Mesangial cell (primary cell): ENCODE data around the genes PCDHA1, PCDHA6, PCDHA12, PCDHAC1, PCDHAC2, PCDHB1 and PCDHB6.

DNA sequence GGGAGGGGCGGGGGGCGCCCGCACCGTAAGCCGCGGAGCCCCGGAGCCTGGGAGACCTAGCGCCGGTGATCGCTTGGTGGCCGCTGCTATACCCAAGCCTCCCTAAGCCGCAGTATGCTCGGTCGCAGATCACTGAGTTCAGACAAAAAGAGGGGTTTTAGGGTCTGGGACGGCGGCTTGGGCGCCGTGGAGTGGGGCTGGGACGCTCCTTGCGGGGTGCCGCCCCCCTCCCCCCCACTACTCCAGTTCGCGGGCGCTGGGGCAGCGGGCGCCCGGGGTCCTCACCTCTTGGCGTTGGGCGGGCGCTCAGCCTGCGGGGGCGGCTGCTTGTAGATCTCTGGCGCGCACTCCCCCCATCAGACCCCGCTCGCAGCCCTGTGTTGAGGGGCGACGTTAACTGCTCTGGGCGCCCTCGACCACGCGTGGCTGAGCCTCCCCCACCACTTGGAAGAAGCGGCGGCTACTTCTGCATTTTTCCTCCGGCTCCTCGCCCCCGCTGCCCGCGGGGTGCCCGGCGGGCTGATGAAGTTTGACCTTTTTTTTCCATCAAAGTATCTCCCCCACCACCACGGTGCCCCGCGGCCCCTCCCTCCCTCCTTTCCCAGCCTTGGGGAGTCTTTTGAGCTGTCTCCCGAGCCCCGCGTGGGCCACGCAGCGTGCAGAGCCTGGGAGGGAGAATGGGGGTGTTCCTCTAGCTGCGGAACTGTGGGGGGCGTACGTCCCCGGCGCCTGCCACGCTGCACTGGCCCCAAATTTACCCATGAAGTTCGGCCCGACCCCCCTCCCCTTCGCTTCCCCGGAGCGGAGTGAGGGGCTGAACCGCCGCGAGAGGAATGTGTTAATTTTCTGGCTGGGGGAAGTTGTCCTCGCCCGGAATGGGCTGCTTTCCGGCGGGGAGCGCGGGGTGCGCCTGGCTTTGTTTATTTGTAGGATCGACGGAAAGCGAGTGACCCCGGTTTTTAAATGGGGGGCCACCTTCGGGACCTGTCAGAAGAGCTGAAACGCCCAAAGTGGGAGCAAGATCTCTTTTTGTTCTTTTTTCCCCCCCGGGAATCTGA, 1.2 kb downstream of the CXXC5 start:
- RAMPAGE, long total RNA: no peak

GRCh38 chr5:139689479-139690073, 41.4 kb downstream of the CXXC5 start:
- RAMPAGE, long total RNA: no peak

DNA sequence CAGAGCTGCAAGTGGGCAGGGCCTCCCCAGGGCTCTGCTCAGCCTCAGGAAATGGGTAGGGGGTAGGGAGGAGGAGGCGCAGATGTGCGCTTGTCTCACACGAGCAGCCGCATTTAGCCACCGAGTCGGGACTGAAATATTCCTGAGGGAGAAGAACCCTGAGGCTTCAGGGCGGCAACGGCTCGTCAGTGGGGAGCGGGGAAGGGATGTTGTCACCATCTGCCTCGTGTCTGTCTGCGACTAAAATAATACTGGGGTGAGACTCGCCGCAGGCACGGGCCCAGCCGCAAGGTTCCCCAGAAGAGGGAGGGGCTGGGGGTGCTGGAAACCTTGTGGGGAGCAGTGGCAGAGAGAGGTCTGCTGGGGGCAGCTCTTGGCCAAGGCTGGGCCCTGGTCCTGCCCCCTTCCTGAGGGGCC, 55.3 kb upstream of the PSD2 start:
- RAMPAGE, long total RNA: no peak

GRCh38 chr5:139787300-139788580, 7.9 kb upstream of the PSD2 start:
- RAMPAGE, long total RNA: no peak

DNA sequence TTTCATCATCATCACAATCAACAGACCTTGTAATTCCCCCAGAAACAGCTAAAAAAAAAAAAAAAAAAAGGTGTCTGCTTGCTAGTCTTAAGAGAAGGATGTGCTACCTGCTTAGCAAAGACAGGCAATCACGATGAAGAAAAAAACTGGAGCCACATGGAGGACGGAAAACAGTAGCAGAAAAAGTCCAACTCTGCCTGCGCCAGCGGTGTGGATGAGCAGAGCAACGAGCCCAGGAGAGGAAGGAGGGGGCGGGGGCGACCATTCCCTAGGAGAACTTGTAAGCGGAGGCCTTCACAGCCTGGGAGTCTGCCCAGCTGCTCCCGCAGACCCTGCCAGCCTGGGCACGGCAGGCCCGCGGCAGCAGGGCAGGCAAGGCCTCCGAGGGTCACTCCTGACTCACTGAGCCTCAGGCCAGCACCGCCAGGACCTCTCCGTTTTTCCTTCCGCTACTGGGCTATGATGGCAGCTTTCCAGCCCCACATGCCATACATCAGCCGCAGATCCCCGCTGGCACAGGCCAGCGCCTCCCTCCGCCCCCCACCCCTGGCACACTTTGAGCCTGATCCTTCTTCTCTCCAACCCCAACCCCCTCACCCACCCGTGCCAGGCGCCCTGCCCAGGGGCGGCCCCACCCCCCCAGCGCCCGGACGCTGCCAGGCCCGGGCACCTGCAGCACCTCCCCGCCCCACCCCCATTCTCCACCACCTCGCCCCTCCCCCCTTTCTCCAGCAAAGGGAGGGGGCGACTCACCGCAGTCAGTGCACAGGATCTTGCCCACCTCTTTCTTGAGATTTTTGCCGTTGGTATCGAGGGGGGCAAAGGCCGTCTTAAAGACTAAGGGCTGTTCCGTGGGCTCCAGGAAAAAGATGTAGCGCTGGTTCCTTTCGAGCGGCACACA, 1.2 kb downstream of the NRG2 start:
- RAMPAGE, long total RNA: no peak

GRCh38 chr5:140084451-140084872, 29.4 kb upstream of the PURA start:
- RAMPAGE, long total RNA: no peak

- RAMPAGE, long total RNA: no peak
Measured at GRCh38 chr5:140182821-140183063, 7.8 kb downstream of the CYSTM1 start.

DNA sequence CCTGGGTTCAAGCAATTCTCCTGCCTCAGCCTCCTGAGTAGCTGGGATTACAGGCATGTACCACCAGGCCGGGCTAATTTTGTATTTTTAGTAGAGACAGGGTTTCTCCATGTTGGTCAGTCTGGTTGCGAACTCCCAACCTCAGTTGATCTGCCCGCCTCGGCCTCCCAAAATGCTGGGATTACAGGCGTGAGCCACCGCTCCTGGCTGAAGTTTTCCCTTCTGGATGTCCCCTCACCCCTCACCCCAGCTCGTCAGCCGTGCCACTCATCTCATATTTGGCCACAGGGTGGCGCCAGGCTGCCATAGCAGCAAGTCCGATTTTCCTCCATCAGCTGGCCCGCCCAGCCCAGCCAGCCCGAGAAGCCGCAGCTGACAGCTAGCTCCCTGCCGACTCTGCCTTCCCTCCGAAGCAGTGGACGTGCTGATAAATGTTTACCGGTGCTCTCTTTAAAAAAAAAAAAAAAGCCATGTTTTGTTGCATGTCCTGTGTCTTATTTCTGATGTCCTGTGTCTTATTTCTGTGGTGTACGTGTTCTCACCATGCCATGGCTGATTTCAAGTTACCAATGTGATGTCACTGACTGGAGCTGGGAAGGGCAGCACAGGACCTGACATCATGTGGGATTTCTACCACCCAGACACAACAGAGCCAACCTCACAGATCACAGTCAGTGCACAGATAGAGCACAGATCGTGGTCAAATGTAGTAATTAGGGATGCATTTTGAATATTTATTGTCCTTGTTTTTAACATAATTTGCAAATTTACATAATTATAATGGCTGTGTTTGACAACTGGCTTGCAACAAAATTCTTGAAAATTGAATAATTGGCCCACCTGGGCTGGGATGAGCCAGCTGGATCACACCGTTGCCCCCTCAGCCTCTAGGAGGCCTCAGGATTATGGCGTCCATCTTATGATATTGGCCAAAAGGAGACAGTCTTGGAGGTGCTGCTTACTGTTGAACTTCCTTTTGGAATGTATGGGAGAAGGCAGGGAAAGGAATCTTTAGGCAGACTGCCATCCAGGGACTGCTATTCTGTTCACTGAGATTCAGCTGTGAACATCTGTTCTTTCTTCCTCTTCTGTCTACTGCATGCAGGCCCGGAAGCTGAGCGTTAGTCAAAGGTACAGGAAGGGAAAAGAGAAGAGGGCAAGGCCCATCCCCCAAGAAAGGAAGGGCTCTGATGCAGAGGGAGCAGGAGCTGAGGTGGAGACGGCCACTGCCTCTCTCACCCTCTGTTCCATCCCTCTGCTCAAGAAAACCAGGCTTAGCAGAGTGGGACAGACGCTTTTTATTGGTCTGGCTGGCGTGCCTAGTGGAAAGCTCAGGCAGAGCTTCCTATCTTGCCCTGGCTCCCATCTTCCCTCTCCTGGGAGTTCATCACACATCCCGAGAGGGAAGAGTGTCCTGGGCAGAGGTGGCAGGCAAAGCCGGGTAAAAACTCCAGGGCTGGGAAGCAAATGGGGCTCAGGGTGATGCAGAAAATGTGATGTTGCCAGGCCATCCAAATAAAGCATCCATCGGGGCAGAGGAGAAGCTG, 58.0 kb downstream of the PFDN1 start:
- RAMPAGE, long total RNA: no peak

DNA sequence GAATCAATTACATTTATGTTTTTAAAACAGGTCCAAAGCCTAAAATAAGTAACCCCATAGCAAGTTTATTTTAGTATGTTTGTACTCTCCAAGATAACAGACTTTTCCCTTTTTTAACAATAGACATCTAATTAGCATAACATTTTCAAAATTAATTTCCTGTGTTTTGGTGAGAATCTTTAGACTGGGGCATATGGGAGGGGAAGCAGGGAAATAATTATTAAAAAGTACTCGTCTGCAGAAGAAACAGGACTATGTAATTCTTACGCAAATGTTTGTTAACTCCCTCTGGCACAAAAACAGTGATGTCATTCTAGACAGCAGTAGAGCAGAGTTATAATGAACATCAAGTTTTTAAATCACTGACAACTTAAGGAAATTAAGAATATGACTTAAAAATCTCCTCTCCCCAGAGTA, 9.5 kb downstream of the PFDN1 start:
- RAMPAGE, long total RNA: no peak

- RAMPAGE, long total RNA: no peak
Measured at GRCh38 chr5:140357351-140358288, 2.4 kb upstream of the SLC4A9 start.

DNA sequence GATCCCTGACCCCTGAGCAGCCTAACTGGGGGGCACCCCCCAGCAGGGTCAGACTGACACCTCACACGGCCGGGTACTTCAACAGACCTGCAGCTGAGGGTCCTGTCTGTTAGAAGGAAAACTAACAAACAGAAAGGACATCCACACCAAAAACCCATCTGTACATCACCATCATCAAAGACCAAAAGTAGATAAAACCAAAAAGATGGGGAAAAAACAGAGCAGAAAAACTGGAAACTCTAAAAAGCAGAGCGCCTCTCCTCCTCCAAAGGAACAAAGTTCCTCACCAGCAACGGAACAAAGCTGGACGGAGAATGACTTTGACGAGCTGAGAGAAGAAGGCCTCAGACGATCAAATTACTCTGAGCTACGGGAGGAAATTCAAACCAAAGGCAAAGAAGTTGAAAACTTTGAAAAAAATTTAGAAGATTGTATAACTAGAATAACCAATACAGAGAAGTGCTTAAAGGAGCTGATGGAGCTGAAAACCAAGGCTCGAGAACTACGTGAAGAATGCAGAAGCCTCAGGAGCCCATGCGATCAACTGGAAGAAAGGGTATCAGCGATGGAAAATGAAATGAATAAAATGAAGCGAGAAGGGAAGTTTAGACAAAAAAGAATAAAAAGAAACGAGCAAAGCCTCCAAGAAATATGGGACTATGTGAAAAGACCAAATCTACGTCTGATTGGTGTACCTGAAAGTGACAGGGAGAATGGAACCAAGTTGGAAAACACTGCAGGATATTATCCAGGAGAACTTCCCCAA, 31.6 kb upstream of the EIF4EBP3 start:
- RAMPAGE, long total RNA: no peak

GRCh38 chr5:140523860-140524333, 23.6 kb upstream of the EIF4EBP3 start:
- RAMPAGE, long total RNA: no peak

DNA sequence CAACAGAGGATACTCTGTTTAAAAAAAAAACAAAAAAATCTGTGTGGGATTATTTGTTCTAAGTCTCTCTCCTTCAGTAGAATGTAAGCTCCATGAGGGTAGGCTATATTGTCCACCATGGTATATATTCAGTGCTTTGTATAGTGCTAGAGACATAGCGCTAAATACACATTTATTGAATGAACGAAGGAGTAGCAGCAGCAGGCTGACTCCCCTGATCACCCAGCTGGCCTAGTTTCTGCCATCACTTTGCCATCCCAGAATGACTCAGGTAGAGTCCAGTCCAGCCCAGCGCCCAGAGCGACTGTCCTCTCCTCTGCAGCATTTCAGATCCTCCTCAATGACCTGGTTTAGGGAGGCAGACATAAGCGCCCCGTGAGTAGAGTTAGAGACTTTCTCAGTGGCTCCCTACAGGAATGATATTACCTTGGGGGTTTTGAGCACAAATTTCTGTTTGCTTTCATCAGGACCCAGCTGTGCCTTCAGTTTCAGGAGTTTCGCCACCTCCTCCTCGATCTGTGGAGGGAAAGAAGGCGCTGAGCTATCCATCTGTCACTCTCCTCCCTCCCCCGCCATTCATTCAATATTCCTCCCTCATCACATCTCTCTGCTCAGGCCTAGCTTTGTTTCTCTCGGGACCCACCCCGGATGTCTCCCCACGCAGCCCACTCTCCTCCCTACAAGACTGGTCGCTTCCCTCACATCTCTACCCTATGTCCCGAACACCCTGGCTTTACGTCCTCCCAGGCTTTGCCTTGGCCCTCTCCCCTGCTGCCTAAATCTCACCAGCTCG, 545 bp downstream of the HARS1 start:
- RAMPAGE, long total RNA: no peak

DNA sequence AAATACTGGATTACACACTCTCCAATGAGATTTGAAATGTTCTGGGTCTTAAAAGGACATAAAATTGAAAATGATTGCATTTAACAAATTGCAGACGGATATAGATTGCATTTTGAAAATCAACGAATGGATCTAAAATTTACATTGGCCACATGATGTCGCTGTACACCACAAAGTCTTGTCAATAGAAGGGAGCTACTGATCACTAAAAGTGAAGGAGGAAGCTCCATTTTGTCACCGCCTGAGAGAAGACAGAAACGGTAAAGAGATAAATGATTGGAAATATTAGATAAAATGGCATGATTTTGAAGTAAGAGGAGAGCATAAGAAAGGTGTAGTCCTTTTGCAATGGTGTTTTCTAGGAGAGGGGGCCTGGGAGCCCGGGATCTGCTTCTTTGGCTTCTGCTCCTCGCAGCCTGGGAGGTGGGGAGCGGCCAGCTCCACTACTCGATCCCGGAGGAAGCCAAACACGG, at the start of gene PCDHA1:
Gene PCDHA1, plus strand, starts transcription at position 198 of the 473 bp plus-strand sequence.
- RAMPAGE, long total RNA: no peak

- RAMPAGE, long total RNA: no peak
Measured at GRCh38 chr5:140827682-140828776, at the start of gene PCDHA6. TSS of gene PCDHA6 (plus strand) at chr5:140827960.

DNA sequence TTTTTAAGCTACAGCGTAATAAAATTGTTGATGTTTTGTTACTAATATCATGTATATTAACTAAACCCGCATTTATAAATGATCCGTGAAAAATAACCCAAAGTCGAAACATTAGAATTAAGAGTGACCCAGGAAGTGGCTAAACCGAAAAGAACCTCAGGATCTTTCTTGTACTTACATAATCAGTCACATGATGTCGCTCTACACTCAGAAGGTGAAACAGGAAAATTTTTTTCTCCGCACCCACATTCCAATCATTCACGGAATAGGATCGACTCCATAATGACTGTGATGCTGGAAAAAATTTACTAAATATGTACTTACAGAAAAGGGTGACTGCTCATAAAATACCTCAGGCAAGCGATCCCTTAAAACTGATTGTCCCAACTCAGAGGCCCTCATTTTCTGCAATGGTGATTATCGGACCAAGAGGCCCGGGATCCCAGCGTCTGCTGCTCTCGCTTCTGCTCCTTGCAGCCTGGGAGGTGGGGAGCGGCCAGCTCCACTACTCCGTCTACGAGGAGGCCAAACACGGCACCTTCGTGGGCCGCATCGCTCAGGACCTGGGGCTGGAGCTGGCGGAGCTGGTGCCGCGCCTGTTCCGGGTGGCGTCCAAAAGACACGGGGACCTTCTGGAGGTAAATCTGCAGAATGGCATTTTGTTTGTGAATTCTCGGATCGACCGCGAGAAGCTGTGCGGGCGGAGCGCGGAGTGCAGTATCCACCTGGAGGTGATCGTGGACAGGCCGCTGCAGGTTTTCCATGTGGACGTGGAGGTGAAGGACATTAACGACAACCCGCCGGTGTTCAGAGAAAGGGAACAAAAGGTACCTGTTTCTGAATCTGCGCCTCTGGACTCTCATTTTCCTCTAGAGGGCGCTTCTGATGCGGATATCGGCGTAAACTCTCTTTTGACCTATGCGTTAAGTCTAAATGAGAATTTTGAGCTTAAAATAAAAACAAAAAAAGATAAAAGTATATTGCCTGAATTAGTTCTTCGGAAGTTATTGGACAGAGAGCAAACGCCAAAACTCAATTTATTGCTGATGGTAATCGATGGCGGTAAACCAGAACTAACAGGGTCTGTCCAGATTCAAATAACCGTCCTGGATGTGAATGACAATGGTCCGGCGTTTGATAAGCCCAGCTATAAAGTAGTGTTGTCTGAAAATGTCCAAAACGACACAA, at the start of gene PCDHA12:
Gene PCDHA12, plus strand, starts transcription at position 246 of the 1,188 bp plus-strand sequence.
- RAMPAGE, long total RNA: no peak

DNA sequence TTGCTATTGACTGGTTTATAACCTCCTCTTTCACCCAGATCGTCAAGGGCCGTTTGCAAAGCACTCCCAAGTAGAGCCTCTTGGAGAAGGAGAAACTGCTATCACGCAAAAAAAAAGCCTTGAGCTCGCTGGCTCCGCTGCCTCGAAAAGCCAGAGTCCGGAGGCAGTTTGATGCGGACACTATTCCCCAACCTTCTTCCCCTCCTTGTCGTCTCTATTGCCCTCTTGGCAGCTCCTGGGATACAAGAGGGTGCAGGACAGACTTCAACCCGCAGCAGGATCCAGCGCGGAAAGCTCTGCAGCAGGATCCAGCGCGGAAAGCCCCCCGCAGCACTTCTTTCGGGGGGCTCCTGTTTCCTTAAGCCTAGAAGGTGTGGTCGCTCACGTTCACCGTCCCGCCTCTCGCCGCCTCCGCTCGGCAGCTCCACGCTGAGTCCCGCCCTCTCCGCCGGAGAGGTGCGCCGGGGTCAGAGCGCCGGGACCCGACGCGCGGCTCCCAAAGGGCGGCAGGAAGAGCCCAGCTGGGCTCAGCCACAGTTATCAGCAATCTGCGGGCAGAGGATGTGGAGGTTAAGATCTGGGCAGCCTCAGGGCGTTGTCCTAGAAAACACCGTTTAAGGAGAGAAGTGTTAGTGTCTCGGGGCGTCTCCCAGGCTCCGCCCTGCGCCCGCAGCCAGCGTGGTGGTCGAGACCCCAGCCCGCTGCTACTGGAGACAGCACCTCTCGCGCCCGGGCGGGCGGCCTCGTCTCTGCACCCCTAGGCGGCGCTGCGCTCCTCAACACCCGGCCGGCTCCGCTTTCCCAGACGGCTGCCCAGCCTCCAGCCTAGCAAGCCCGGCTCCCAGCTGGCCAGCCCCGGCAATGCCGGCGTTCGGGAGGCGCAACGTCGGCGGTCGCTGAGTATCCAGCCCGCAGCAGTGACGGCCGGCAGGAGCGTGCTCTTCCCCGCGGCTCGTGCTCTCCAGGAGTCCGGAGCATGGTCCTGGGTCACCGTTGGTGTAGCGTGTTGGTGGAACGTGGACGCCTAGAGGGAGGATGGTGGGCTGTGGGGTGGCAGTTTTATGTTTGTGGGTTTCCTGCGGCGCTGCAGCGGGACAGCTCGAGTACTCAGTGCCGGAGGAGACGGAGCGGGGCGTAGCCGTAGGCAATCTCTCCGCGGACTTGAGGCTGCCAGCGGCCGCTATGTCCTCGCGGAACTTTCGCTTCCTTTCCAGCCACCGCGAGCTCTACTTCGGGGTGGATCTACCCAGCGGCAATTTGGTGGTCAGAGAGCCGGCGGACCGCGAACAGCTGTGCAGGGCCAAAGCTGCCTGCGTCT, at the start of gene PCDHAC1:
Gene PCDHAC1, plus strand, starts transcription at position 442 of the 1,318 bp plus-strand sequence.
- RAMPAGE, long total RNA: no peak

DNA sequence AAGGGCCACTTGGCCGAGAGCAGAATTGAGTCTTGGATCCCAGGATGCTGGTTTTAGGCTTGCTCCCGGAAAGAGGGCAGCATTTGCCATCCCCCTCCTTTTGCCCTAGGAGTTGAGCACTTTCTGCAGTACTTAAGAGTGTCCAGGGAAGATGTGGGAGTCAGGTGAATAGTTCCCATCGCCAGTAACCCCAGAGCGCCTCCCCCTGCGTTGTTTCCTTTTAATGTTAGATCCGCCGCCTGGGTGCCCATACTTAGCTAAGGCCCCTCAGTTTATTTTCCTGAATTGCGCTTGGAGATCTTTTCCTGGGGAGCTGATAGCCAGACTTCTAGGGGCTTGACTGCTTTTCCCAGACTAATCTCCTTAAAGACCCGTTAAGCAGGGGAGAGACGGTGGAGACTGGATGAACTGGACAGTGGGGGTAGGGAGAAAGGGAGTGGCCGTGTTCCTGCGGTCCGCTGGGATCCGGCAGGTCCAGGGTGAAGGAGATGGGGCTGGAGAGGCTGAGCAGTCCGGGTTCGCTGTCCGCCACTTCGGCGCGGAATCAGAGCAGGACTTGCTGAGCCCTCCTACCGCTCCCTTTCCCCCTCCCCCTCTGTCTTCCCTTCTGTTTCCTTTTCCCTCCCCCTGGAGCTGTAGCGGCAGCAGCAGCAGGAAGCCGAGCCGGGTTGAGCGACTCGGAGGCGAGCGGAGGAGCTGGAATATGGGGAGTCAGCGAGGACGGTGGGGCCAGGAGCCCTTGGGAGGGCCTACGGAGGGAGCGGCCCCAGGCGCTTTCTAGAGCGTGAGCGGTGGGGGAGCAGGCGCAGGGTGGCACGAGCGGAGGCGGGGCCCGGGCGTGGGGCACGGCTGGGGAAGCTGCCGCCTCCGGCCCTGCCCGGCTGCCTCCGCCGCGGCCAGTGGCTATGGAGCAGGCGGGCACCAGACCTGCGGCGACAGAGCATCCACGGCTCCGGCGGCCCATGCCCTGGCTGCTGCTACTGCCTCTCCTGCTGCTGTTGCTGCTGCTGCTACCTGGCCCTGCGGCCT, at the start of gene PCDHAC2:
Gene PCDHAC2, plus strand, starts transcription at position 615 of the 1,029 bp plus-strand sequence.
- RAMPAGE, long total RNA: no peak

- RAMPAGE, long total RNA: no peak
Measured at GRCh38 chr5:141051197-141051461, at the start of gene PCDHB1. TSS of gene PCDHB1 (plus strand) at chr5:141051374.

DNA sequence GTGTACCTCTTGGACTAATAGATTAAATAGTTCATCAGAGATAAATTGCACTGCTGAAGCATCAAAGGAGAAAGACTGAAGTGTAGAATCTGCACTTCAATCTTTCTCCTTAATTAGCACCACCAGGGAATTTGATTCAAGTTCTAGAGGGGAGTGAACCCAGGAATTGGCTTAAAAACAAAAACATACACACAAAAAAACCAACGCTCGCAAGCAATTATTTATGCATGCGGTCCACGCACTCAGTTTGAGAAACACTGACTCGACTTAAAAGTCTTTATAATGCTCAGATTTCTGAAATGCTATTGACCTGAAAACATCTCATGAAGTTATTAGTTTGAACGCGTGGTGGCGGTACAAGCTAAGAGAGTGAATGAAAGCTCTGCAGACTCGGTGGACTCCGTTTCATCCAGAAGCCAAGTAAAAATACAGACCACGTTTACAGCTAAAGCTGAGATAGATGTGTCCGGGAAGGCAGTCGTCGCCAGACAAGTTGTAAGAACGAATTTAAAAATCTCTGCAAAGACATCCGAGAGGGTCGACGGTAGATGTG, at the start of gene PCDHB6:
Gene PCDHB6, plus strand, starts transcription at position 403 of the 553 bp plus-strand sequence.
- RAMPAGE, long total RNA: no peak